Fibroblast of the aortic adventitia (primary cell): ENCODE measurements around the genes PCSK7 and TMPRSS13.

- CAGE, long polyA plus RNA: no peak
These were observed 56.8 kb upstream of the NNMT start for GRCh38 chr11:114239275-114239972.

GRCh38 chr11:114298663-114299185 is 2.5 kb downstream of the NNMT start:
- CAGE, long polyA plus RNA: no peak

DNA sequence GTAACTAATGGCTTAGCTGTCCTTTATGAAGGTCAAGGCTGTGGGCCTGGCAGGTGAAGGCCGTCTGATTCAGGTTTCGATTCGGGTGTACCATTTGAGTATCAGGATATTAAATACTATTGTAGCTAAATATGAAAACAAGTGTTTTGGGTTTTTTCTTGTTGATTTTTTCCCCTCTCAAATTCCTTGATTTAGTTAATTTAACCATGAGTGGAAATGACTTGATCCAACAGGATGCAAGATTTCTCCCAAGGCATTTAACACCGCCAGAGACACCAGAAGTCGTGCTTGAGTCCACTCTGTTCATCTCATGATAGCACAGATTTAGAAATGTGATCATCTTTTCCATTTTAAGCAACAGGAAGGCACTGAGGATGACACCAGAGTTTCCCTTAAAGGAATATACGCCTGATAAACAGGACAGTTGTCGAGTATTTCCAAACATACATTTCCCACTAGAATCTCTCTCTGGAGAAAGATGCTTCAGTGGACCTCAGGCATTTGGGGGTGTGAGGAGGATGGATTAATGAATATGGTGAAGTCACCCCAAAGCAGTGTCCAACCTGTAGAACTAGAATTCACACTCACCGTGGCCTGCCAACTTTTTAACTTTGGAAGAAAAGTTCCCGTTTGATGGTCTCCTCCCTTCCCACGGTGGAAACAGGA is 318.7 kb downstream of the CADM1 start:
- CAGE, long polyA plus RNA: no peak

DNA sequence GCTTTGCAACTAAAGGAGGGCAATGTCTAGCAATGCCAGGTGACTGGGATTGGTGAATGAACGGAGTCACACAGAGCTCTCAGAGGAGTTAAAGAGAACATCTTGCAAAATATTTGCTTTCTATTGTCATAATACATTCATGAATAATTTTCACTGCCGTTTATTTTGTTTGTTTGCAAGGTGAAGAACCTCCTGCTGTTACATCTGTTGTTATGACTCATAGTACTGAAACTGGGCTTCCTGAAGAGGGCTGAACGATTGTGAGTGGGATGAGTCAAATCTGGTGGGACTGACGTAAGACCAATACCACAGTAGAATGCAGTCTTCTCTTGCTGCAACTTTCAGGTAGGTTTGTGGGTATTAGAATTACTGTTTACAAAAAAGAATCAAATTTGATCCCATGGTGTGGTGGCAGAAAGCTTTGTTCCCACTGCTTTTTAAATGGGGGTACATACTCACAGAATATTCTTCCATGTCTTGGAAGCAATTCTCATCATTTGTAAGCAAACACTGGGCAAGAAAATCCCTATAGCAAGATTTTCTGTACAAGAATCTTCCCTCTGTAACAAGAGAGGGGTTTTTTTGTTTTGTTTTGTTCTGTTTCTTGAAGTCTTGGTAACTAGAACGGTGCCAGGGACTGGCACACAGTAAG is 281.7 kb downstream of the CADM1 start:
- CAGE, long polyA plus RNA: no peak

- CAGE, long polyA plus RNA: no peak
These were observed 277.7 kb downstream of the CADM1 start for GRCh38 chr11:115226439-115227011.

- CAGE, long polyA plus RNA: no peak
These were observed 247.8 kb downstream of the CADM1 start for GRCh38 chr11:115256373-115256830.

GRCh38 chr11:115471363-115471732 is 32.9 kb downstream of the CADM1 start:
- CAGE, long polyA plus RNA: no peak

GRCh38 chr11:115502204-115502919 is 1.9 kb downstream of the CADM1 start:
- CAGE, long polyA plus RNA: no peak

- CAGE, long polyA plus RNA: no peak
These were observed 84.9 kb downstream of the BUD13 start for GRCh38 chr11:116687452-116688725.

- CAGE, long polyA plus RNA: no peak
These were observed 3.5 kb downstream of the APOA1 start for GRCh38 chr11:116833795-116834483.

- CAGE, long polyA plus RNA: no peak
These were observed 99.3 kb upstream of the APOA1 start for GRCh38 chr11:116936635-116937140.

DNA sequence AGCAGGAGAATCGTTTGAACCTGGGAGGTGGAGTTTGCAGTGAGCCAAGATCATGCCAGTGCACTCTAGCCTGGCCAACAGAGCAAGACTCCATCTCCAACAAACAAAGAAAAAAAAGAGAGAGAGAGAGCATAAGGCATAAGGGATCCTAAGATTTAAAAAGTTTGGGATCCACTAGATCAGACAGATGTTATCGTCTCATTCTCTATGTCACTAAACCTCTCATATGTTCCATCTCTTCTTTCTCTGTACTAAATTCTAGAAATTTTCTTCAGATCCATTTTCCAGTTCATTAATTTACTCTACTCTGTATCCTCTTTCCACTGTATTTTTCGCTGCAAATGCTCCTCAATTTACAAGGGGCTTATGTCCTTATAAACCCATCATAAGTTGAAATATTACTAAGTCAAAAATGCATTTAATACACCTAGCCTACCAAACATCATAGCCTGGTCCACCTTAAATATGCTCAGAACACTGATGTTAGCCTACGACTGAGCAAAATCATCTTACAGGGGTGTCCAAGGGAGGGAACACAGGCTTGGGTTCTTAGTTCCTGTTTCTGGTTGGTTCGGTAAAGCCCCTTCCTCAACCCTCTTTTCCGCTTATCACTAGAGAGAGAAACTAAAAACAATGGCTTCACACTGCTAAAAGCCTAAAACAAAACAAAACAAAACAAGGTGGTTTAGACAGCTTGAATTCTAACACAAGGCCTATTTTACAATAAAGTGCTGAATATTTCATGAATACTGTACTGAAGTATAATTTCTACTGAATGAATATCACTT is 118.3 kb downstream of the SIK3 start:
- CAGE, long polyA plus RNA: no peak

DNA sequence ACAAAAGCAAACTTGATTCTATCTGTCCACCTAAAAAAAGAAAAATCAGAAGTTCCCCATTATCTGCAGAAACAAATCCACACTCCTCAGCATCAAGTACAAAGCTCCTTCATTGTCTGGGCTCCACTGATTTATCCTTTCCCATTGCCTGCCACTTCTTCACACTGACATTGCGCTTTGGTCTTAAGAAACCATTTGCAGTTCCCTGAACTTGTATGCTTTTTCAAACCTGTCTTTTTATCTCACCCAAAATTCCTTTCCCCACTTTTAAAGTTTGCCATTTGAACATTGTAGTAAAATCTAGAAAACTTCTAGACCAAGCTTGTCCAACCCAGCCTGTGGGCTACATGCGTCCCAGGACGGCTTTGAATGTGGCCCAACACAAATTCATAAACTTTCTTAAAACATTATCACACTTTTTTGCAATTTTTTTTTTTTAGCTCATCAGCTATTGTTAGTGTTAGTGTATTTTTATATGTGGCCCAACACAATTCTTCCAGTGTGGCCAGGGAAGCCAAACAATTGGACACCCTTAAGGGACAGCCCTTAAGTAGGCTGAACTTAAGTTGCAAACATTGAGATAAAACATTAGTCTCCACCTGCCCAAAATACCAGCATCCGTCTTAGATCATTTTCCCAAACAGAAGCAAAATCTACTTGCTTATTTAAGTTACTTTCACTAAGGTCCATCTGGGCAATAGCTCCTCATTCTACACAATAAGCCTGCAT is 96.2 kb downstream of the SIK3 start:
- CAGE, long polyA plus RNA: no peak

GRCh38 chr11:117223418-117224154 is 8.3 kb downstream of the PCSK7 start:
- CAGE, long polyA plus RNA: no peak

DNA sequence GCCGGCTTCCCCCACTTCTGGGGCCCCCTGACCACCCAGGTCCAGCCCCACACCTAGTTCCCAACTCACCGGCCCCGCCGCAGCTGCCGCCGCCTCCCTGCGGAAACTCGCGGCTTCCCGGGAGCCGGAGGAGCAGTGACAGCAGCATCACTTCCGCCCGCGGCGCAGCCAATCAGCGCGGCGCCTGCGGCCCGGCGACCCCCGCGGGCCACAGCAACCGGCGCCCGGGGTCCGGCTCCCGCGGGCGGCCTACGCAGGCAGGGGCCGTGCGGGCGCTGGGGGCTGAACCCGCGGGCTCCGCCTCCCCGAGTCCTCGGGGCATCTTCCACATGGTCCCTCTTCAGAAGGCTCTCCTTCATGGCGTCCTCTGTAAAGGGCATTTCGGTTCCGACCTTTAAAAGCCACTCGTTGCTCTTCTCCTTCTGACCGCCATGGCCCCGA is at the start of gene PCSK7:
Gene PCSK7 (minus strand): TSS at position 116 of the 441 bp plus-strand sequence.
- CAGE, long polyA plus RNA: no peak

DNA sequence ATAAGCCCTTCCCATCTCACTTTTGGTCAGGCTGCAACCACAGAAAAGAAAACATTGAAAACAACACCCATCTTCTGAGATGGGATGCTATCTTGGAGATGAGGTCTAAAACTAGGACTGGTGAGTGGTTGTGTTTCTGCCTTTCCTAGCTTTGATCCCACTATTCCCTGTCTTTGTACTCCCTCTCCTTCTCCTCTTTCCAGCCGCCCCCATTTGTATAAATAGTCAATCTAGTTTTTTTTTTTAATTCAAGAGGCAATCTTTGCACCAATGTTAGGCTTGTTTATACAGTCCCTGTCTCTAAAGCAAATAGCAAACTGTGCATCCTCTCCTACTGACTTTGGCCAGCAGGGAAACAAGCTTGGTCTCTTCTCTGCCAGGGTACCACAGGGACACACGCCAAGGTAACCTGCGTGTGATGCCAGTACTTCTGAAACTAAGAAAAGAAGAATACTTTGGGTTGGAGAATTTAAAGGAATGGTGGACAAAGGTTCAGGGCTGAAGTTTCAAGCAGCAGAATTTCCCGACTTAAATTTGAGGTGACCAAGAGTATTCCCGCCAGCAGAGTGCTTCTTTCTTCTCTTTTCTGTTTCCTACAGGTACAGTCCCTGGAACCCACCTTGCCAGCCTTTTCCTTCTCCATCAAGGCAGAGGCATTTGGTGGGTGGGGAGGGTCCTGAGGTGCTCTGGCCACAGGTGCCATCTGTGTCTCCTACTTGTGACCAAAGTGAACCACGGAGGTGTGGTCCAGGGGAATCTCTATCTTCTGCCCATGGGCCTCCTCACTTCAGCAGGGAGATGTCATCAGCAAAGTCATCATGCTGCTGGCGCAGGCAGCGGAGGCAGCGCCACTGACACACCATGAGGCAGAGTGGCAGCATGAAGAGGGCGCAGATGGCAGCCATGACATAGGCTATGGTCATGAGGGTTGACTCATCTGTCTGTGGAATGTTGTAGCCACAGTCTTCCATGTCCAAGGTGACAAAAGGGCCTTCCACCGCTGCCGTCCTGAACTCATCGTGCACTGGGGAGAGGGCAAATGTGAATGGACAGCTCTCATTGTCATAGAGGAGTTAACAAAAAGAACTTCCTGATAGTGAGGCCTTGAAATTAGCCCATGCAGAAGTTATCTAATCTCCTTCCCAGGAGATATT is 26.9 kb downstream of the BACE1 start:
- CAGE, long polyA plus RNA: no peak

DNA sequence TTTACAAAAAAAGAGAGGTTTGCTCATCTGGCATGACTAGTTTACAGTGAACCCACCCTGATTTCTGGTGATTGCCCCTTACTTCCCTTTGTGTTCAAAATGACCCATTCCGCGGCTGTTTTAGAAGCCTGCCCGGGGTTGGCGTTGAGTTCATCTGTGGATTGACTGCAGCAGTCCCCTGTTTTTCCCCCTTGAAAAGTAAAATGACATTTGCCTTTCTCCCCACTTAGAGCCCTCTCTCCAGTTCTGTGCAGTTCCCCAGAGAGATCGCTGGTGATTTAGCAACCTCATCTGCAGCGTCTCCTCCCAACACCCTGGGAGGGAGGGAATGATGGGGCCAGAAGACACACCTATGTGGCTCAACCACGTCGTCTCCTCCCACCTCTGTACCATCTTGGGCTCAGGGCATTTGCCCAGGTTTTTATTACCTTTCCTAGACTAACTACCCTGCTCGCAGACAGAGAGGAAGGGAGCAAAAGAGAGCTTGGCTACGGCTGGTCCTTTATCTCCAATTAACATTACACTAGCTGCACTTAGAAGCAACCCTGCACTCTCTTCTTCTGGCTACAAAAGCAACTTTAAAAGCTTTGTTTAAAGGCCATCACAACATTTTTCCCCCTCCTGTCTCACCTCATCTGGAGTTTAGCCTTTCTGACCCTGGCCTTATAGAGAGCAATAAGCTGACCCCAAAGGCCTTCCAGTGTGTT is 73.4 kb downstream of the DSCAML1 start:
- CAGE, long polyA plus RNA: no peak

GRCh38 chr11:117837326-117838241 is 13.0 kb upstream of the FXYD2 start:
- CAGE, long polyA plus RNA: no peak

DNA sequence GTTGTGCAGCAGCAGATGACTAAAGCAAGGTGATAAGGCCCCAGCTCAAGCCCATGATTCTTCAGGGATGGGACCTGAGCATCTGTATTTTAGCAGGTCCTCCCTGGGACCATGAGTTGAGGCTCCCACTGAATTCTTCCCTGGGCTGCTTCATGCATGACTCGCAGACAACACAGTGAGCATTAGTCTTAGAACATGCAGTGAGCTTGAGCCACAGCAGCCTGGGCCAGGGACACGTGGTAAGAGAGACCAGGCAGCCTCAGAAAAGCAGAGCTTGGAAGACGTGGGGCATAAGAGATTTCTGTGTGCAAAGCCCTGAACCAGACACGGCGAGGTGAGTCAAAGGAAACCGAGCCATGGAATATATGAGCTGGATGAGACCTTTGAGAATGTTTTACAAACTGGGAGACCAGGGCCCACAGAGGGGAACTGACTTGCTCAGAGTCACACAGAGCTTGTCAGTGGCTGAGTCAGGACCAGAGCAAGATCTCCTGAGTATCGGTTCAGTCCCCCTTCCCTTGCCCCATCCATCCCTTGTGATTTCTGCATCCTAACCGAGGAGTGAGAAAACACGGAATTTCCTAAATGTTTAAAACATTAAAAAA is 8.5 kb upstream of the FXYD6 start:
- CAGE, long polyA plus RNA: no peak

DNA sequence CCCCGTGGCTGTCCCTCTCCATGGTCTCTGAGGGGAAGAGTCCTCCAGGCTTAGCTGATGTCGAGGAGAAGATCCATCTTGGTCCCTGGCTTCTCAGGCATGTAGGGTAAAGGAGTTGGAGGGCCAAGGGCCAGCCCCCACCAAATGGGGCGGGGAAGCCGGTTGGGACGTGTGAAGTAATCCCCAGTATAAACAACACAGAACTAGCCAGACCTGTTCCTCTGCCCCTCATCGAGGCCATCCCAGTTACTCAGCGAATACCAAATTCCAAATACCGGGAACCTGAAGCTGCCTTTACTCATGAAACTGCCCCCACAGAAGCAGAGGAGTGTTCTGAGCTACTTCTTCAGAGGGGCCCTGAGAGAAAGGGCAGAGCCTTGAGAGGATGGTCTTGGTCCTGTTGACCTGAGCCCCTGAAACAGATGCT is at the start of gene TMPRSS13:
Gene TMPRSS13 (minus strand): TSS at position 117 of the 427 bp plus-strand sequence.
- CAGE, long polyA plus RNA: no peak